M059J (cell line): ENCODE measurements around a stretch of chr6.

GRCh38 chr6:47044147-47044918 is 2.2 kb upstream of the ADGRF1 start:
- RAMPAGE, long total RNA: no peak

GRCh38 chr6:47285649-47286742 is 23.7 kb downstream of the TNFRSF21 start:
- RAMPAGE, long total RNA: no peak

GRCh38 chr6:47300151-47300659 is 9.5 kb downstream of the TNFRSF21 start:
- RAMPAGE, long total RNA: no peak

GRCh38 chr6:47413816-47414414 is 63.7 kb upstream of the CD2AP start:
- RAMPAGE, long total RNA: no peak

DNA sequence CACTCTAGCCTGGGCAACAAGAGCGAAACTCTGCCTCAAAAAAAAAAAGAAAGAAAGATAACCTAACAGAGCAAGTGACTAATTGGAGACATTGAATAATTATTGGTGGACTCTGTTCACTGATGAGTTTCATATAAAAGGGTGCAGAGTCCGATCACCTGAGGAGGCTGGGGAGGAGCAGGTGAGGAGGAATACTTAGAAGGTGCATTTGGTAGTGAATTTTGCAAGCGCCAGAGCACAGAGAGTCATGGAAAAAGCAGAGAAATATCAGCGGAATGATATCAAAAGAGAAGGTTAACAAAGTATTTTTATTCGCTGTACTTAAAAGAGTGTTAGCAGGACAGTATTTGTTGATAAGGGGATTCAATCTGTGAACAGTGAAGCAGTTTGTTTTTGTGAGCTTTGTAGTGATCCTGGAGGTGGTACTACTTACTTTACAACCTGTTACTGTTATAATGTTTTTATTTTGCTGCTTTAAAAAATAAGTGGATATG is 44.4 kb downstream of the CD2AP start:
- RAMPAGE, long total RNA: no peak

DNA sequence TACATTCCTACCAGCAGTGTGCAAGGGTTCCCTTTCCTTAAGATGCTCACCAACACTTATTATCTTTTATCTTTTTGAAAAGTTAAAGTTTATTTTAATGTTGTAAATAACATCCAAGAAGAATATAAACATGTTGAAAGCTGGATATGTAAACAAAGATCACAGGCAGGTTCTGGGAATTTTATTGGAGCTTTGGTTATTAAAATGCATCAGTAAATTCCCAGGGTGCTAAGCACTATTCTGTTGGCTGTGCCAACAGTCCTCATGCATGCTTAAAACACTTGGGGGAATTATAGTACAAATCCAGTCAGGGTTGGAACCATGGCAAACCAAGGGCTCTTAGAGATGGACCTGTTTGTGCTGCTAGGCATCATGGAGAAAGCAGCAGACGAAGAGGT is 101.5 kb upstream of the ADGRF4 start:
- RAMPAGE, long total RNA: no peak

- RAMPAGE, long total RNA: no peak
Measured at GRCh38 chr6:47741734-47742319, 40.0 kb upstream of the OPN5 start.

DNA sequence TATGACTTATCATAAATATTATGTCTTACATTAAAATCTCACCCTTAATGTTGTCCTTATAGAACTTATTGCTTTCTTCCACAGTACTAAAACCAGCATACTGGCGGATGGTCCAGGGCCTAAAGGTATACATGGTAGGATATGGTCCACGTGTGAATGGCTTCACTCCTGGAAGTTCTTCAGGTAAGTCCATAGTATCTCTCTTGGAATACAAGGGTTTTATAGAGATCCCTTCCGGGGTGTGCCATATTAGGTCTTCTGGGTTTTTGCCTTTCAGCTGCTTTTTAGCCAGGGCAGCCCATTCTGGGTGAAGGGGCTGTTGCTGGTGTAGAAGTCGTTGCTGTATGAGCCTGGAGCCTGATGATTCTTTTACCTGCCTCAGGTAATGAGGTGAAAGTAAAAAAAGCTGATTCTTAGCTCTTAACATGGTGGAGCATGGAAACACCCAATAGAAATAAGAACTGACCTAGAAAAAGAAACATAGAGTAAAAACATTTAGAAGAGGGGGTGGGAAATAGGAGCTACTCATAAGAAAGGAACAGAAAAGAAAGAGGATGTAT is 3.9 kb downstream of the MMUT start:
- RAMPAGE, long total RNA: no peak

GRCh38 chr6:49541756-49542304 is 8.6 kb upstream of the C6orf141 start:
- RAMPAGE, long total RNA: no peak

- RAMPAGE, long total RNA: no peak
Measured at GRCh38 chr6:50093334-50093995, 43.7 kb upstream of the DEFB112 start.

DNA sequence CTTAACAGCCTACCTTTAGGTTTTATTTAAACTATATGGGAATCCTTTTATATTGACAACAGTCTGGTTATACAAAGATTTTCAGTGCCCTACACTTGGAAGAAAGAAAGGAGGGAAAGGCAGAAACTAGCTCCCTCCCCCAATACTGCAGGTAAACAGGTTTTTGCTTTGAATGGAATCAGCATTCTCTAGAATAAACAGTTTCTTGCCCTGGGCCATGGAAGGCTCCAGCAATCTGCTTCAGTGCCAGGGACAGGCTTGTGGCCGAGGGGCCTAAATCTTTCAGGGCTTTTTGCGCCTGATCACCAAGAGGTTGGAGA is 23.7 kb downstream of the TFAP2B start:
- RAMPAGE, long total RNA: no peak

GRCh38 chr6:50843824-50844398 is 25.2 kb downstream of the TFAP2B start:
- RAMPAGE, long total RNA: no peak

DNA sequence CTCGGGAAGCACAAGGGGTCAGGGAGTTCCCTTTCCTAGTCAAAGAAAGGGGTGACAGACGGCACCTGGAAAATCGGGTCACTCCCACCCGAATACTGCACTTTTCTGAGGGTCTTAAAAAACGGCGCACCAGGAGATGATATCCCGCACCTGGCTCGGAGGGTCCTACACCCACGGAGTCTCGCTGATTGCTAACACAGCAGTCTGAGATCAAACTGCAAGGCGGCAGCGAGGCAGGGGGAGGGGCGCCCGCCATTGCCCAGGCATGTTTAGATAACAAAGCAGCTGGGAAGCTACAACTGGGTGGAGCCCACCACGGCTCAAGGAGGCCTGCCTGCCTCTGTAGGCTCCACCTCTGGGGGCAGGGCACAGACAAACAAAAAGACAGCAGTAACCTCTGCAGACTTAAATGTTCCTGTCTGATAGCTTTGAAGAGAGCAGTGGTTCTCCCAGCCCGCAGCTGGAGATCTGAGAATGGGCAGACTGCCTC is 303.0 kb downstream of the TFAP2B start:
- RAMPAGE, long total RNA: no peak

DNA sequence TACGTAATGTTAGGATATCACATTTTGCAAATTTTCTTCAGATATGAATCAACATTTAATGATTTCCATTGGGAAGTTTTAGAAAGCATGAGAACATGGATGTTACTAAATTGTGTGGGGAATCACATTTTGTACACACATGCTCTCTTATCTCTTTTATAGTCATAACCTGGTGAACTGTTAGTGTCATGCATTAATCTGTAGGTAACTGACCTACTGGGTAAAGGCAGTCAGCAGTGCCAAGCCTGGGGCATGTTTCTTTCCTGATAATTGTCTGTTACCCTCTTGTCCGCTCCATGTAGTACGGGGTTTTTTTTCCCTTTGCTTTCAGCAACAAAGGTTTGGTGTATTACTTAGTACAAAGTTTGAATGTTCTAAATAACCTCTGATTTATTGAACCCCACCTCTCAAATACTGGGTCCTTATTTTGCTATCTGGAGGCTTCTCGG is 498.9 kb downstream of the TFAP2B start:
- RAMPAGE, long total RNA: no peak

- RAMPAGE, long total RNA: no peak
Measured at GRCh38 chr6:52306983-52307620, 22.6 kb upstream of the MCM3 start.

DNA sequence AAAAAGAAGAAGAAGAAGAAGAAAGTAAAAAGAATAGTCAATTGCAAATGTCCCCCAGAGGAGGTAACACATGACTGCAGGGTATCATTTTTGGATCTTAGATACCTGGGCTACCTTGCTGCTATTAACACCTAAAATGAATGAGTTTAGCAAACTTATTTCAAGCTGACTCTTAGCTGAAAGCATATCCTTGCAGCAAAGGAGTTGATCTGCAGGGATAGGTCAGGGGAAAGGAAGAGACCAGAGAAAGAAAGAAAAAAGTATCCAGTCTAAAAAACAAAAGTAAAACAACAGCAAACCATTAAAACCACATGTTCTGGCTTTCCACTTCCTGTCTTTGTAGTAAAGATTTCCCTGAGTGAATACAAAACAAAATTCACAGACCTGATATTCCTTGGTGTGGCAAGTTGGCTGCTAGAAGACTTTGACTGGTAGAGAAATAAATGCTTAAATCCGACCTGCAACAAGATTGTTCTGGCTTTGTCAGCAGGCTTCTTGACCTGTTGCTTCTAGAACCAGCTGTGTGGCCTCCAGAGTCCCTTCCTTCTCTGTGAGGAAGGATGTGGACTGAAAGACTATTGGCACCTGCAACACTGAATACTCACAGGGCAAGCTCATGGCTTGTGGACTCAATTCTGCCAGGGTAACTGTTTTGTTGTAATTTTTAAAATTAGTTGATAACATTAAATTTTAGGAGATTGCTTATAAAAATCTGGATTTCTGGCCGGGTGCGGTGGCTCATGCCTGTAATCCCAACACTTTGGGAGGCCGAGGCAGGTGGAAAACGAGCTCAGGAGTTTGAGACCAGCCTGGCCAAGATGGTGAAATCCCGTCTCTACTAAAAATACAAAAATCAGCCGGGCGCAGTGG is 23.5 kb upstream of the MCM3 start:
- RAMPAGE, long total RNA: no peak

DNA sequence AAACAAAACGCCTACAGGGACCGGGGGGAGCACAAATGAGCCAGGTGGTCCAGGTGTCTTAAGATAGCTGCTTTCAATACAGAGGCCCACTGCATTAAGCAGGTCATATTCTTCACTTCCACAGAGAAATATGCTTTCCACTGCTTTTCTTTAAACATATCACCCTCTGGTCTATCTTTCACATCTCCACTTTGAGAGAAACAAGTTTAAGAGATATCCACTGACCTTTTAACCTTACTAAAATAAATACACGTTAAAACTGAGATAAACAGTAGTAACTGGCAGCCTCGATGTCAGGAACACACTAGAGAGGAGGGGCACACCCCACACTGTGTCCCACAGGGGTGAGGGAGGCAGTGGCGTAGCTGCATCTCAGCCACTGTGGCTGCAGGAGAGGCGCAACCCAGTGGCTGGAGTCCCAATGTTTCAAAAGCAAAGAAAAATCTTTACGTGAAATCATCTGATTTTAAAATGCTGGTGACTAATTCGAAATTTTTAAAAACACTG is 54.9 kb downstream of the TRAM2 start:
- RAMPAGE, long total RNA: no peak

- RAMPAGE, long total RNA: no peak
Measured at GRCh38 chr6:52522784-52523009, 54.2 kb downstream of the TRAM2 start.

DNA sequence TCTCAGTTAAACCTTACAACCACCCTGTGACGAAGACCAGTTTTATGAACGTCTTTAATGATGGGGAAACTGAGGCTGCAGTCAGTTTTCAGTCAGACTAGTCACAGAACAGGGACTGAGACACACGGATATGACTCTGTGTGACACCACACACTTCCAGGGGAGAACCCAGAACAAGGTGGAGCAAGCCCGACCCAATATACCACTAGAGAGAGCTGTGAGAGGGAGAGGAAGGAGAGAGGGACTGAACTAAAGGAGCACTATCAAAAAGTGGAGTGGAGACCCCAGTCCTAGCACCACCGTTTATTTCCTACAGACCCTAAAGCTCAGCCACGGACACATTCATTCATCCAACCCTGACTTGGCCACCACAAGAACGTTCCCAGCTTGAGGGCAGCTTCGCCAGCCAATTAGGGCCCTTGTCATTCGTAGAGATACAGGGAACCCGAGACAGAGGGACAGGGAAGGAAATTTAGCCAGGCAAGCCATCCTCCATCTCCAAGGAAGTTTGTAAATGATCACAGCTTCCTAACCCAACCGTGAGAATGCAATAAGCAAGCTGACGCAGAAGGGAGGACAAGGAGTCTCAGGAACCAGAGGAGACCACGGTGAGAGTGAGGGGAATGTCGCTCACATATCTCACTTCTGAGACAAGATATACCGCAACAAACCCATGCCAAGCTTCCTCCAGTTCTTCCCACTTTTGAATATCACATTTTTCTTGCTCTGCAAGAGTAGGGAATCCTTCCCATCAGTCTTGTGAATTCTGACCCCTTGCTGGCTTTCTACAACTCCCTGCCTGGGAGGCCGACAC is 1.5 kb downstream of the TRAM2 start:
- RAMPAGE, long total RNA: no peak

- RAMPAGE, long total RNA: no peak
Measured at GRCh38 chr6:52594816-52596115, 18.4 kb upstream of the TRAM2 start.